Retinal pigment epithelial cell (primary cell): ENCODE results near the genes LCE1B, IVL and LELP1.

GRCh38 chr1:152811560-152812150 is at the start of gene LCE1B:
Gene LCE1B (plus strand): TSS chr1:152811971.
- RRBS: no CpG with 5 or more reads among the region's 2 CpGs

- RRBS: no CpG with 5 or more reads among the region's 4 CpGs
Observed at GRCh38 chr1:152908064-152908726, at the start of gene IVL. Gene IVL (plus strand): TSS chr1:152908546.

- RRBS: no CpG with 5 or more reads among the region's 4 CpGs
Observed at GRCh38 chr1:153141023-153141671, 9.5 kb downstream of the SPRR2G start.

DNA sequence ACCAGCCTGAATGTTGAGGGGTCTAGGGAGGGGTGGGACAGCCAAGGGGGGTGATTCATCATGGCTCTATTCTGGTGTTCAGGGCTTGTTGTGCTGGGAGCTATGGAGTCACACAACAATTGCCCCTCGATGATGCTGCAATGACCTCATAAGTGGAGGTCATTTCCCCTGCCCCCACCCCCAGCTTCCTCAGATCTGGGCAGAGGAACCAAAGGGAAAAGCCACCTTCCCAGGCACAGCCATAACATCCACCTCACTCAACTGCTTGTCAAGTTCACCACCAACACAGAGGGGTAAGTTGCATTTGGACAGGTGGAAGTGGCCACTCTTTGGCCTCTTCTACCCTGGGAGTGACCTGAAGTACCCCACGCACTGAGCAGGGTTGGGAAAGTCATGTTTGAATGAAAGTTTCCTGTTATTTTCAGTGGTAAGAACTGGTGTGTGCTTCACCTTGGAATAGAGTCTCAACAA is at the start of gene LELP1:
TSS of gene LELP1 (plus strand) at position 192 of the 471 bp plus-strand sequence.
- RRBS: no CpG with 5 or more reads among the region's 2 CpGs

DNA sequence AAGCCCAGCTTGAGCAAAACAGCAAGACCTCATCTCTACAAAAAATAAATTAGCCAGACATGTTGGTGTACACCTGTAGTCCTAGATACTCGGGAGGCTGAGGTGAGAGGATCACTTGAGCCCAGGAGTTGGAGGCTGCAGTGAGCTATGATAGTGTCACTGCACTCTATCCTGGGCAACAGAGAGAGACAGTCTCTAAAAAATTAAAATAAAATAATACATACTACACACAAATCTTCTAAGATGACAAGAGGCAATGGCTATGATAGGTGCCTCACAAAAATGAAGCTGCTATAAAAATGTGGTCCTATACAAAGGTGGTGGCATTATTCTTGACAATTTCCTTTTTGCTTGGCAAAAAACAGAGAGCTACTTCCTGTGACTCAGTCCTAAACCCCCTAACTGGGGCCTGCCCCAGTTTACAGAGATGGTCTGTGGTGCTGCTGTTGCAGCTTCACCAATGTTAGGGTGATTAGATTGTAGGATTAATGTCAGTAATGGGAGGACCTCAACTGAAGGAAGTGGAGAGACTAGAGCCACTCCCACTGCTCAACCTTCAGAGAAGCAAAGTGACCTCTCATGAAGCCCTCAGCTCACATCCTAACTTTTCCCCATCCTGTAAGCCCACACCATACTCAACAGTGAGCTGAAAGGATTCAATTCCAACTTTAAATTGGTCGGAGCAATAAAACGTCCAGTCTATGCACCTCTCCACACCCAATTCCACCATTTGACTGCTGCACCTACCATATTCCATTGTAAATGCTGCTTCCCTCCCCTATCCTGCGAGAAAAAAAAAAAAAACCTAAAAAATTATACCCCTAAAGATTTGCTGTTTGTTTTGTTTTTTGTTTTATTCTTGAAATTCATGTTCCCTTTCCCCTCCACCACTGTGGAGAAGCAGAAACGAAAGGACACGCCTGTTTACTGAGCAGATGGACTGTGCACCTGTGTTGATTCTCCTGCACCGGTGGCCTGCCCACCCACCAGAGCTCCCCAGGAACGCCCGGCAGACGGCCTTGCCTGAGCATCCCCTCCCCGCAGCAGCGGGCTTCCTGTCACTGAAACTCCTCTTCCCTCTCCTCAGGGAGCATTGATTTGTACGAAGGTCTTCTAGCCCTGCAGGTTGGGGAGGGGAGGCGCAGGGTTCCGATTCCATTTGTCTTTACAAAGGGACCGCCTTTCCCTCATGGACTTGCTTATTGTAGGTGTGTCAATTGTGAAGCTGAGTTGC is 3.5 kb downstream of the S100A6 start:
- RRBS: 80% methylated on average over 1 of the region's 16 CpGs

GRCh38 chr1:153561249-153561850 is 4.3 kb downstream of the S100A2 start:
- RRBS: no CpG with 5 or more reads among the region's 2 CpGs

DNA sequence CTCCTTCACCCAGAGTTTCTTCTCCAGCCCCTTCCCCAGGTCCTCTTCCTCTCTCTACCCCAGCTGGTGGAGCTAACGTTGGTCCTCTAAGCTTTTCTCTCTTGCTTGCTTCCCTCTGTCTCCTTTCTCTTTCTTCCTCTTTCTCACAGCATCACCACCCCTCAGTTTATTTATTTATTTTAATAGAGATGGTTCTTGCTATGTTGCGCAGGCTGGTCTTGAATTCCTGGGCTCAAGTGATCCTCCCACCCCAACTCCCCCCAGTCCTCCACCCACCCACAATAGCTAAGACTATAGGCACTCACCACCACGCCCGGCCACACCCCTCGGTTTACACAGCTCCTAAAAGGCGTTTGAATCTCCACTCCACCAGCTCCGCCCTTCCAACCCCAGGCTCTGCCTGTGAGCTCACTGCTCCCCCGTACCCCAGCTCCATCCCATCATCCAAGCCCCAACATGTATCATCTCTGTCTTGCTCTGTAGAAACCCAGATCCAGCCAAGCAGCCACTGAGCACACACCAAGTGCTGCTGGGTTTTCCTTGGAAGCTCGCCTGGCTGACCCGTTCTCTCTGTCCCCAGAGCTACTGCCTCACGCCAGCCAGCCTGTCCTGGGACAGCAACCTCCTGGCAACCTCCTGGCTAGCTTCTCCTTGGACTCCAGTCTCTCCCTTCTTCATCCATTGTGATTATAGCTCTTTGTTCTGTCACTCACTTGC is 11.9 kb upstream of the S100A2 start:
- RRBS: no CpG with 5 or more reads among the region's 11 CpGs

DNA sequence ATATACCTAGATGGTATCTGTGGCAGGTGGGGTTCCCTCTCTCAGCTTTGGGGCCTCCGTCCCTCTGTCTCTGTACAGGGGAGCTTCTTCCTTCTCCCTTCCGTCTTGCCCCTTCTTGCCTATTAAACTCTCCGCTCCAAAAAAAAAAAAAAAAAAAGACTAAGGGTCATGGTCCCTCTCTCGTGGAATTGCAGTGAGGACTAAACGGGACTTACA is 6.6 kb downstream of the S100A16 start:
- RRBS: no CpG with 5 or more reads among the region's 5 CpGs

DNA sequence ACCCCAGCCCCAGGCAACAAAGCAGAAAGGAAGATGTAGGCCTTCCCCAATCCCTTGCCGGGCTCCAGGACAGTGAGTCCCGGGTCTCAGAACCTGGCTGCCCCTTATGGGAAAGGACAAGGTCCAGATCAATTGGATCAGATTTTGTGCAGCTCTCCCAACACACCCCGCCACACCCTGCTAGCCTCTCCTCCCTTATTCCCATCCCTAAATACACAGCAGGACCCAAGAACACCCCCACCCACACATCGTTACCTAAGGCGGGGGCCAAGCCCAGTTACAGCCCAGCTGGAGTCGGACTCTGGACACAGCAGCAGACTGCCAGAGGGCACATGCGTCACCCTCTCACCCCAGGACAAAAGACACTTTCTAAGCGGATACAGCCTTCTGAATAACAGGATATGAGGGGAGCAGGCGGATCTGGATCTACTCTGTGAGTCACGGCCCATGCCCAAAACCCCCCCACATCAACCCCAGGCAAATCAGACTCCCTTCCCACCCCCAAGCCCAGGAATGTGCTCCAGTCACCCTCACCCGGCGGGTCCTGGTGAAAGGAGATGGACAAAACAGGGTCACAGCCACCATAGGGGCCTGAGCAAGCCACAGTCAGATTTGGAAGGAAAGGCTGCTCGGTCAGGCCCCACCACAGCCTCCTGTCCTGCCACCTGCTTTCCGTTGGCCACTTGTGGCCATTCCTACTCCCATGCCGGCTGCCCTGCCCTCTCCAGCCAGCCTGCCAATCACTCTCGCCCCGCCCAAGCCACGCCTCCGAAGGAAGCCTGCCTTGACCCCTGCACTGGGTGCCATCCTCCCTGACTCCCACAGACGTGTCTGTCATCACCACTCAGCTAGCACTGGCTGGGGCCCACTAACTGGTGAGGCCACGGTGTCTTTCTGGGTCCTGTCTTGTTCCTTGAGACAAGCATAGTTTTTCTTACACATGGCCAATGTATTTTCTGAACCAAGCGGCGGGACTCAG is 4.0 kb downstream of the S100A16 start:
- RRBS: no CpG with 5 or more reads among the region's 23 CpGs

- RRBS: 8% methylated on average over 1 of the region's 22 CpGs
Observed at GRCh38 chr1:153670128-153670782, 538 bp downstream of the ILF2 start.

DNA sequence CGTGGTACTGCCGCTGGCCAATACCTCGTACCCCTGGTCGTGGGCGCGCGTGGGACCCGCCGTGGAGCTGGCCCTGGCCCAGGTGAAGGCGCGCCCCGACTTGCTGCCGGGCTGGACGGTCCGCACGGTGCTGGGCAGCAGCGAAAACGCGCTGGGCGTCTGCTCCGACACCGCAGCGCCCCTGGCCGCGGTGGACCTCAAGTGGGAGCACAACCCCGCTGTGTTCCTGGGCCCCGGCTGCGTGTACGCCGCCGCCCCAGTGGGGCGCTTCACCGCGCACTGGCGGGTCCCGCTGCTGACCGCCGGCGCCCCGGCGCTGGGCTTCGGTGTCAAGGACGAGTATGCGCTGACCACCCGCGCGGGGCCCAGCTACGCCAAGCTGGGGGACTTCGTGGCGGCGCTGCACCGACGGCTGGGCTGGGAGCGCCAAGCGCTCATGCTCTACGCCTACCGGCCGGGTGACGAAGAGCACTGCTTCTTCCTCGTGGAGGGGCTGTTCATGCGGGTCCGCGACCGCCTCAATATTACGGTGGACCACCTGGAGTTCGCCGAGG is 811 bp downstream of the NPR1 start:
- RRBS: 1% methylated on average over 12 of the region's 67 CpGs

GRCh38 chr1:153750441-153751313 is 22.8 kb downstream of the INTS3 start:
- RRBS: no CpG with 5 or more reads among the region's 9 CpGs

- RRBS: no CpG with 5 or more reads among the region's 2 CpGs
Observed at GRCh38 chr1:153804421-153804692, 29.1 kb downstream of the SLC27A3 start.

GRCh38 chr1:153805233-153805816 is 30.1 kb downstream of the SLC27A3 start:
- RRBS: no CpG with 5 or more reads among the region's 5 CpGs

DNA sequence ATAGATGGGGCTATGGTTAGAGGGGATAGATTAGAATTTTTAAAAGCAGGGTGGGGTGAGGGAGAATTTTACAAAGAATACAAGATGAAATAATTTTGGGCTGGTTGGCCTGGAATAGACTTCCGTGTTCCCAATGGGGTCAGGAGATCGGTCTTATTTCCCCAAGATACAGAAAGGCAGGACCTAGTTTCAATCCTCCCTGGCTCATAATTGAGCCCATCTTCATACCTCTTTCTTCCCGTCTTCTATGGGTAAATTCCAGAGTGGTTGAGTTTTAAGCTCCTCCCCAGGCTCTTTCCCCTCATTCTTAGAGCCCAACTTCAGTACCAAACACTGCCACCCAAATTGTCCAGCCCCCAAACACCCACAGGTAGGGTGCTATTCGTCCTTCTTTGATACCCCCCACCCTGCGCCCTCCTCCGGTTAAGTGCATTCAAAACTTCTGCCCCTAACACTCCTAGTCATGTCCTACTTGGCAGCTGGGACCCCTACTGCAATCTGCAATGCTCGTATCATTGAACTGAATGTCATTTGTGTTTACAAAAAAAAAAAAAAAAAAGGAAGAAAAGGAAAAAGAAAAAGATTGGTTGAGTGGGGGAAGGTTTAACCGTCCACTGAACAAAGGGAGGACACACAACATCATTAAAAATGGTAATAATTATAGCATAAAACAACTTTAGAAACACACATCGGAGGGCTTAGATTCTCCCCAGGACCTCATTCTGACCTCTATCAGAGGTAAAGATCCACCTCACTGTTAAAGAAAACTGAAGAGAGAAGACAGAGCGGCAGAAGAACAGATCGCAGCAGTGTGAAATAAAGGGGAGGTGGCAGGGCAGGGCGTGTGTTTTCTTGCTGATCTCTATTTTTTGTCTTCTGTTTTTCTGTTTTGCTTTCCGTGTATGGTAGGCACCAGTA is 34.2 kb downstream of the SLC27A3 start:
- RRBS: no CpG with 5 or more reads among the region's 13 CpGs

GRCh38 chr1:153823578-153823777 is 48.3 kb downstream of the SLC27A3 start:
- RRBS: no CpG with 5 or more reads among the region's 1 CpG

GRCh38 chr1:153921469-153921995 is 1.2 kb downstream of the GATAD2B start:
- RRBS: under 1% methylated on average over 6 of the region's 12 CpGs

GRCh38 chr1:153940349-153940808 is 6.1 kb downstream of the DENND4B start:
- RRBS: no CpG with 5 or more reads among the region's 4 CpGs

GRCh38 chr1:153948111-153948698 is 1.7 kb upstream of the DENND4B start:
- RRBS: no CpG with 5 or more reads among the region's 5 CpGs

DNA sequence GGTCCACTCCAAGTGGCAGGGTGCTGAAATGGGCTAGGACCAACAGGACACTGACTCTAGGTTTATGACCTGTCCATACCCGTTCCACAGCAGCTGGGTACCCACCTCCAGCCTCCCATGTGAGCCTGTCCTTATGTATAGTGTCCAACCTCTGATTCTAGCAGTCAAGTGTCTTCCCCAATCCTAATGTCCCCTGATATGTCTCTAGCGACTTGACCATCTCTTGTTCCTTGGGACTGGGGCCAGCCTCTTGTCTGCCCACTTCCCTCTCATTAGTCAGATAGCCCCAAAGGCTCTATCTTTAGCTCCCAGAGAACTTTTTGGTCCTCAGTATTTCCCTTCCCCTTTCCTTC is 1.2 kb upstream of the CRTC2 start:
- RRBS: no CpG with 5 or more reads among the region's 2 CpGs